NB4 (cell line): ENCODE measurements around a stretch of chr17.

DNA sequence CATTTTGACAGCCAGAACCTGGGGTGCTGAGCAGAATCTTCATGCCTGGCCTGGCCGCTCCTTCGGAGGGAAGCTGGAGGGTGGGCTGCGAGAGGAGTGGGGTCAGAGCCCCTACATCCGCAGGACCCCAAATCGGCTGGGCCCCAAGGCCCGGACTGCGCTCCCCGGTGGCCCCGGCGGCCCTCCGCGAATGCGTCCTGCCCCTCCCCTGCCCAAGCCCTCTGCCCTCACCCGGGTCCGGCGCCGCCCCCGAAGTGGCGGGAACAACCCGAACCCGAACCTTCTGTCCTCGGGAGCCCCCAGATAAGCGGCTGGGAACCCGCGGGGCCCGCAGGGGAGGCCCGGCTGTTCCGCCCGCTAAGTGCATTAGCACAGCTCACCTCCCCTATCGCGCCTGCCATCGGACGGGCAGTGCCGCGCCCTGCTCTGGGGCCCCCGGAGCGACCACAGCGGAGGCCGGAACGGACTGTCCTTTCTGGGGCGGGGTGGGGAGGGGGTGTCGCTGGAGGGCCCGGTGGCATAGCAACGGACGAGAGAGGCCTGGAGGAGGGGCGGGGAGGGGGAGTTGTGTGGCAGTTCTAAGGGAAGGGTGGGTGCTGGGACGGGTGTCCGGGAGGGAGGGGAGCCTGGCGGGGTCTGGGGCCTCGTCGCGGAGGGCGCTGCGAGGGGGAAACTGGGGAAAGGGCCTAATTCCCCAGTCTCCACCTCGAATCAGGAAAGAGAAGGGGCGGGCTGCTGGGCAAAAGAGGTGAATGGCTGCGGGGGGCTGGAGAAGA, 742 bp upstream of the PNMT start:
- RRBS = 14% methylated on average over 22 of the region's 57 CpGs

DNA sequence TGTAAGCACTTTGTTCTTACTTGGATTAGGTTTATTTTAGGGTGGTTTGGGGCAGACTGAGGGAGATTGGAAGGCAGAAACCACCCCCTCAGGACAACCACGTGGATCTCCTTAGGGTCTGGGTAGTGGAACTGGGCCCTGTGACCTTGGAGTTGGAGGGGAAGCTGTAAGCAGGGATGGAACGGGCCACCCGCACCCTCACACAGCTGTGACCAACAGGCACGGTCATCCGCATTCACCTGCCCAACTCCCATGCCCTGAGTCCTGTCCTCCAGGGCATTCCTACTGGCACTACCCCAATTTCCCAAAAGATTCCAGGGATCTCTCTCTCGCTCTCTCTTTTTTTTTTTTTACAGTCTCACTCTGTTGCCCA, 15.4 kb downstream of the GRB7 start:
- RRBS = no CpG with 5 or more reads among the region's 6 CpGs

- RRBS = 22% methylated on average over 2 of the region's 29 CpGs
Measured at GRCh38 chr17:39754780-39755142, 17.0 kb downstream of the GRB7 start.

- RRBS = no CpG with 5 or more reads among the region's 13 CpGs
Measured at GRCh38 chr17:39755421-39755819, 17.7 kb downstream of the GRB7 start.

DNA sequence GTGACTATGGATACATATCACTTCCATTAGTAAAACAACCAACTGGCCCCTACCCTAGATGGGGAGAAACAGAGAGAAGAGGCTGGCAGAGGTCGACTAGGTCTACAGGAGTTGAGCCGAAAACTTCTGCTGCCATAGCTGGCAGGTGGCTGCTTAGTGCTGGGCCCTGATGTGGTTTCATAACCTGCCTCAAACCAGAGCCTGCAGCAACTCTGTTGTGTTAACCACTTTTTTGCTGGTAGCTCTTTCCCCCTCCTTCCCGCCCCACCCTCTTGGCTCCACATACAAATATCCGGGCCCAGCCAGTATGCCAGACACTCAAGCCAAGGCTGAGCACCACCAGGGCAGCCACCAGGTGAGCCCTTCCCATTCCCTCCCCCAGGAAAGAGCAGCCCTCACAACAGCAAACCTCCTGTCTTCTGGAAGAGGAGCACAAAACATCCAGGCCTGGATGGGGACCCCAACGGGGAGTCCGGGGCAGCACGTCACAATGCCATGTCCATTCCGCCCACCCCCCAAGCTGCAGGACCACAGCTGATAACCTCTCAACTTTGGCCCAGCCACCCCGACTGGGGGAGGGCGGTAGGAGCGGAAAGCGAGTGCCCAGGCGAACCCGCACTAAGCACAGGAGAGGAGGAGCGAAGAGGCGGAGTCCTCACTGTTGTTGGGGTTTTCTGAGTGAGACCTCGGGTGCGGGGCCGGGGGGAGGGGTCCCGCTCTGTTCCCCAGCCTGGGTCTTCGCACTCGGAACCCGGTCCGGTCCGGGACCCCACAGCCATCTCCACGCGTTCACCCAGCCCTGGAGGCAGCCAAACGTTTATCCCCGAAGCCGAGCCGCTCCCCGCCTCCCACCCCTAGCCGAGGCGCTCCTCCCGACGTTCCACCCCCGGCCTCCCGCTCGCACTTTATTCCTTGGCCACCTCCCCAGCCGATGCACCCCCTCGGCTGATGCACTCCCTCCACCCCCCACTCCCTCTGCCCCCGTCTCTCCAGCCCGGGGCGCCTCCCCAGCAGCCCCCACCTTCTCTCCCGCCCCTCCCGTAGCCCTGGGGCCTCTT, 664 bp downstream of the ORMDL3 start:
- RRBS = under 1% methylated on average over 12 of the region's 46 CpGs

- RRBS = no CpG with 5 or more reads among the region's 8 CpGs
Measured at GRCh38 chr17:39948949-39949558, 13.8 kb upstream of the GSDMA start.

- RRBS = no CpG with 5 or more reads among the region's 5 CpGs
Measured at GRCh38 chr17:40018511-40018717, 3.2 kb downstream of the CSF3 start.

GRCh38 chr17:40026578-40027364, 11.5 kb downstream of the CSF3 start:
- RRBS = 61% methylated on average over 5 of the region's 32 CpGs

DNA sequence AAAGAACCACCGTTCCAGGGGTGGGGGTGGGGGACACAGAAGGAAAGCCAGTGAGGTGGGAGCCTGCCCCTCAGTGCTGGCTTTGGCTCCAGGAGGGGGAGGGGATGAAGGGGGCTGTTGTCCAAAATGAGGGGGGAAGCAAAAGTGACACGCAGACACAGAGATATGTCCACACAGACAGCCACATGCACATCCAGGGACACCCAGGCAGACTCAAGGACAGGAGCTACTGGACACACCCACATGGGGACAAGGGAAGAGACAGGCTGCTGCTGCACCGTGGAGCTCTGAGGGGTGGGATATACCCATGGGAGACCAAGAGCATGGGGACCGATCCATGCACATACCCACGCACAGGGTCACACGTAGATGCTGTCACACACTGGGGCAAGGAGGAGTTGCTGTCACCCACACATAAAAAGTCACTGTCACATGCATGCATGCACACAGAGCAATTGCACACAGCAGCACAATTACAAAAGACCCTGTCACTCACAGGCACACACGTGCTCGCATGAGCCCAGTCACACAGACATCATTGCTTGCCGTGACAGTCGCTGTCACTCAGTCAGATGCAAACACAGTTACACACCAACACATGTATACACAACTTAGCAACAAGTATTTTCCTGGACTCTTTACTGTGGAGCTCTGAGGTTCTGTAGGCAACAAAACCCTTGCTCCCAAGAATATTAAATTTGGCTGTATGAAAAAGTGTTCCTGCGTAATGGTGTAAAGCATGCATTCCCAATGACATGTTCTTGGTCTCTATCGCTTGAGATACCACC, 1.3 kb downstream of the THRA start:
- RRBS = no CpG with 5 or more reads among the region's 12 CpGs

GRCh38 chr17:40068672-40069777, 6.3 kb downstream of the THRA start:
- RRBS = no CpG with 5 or more reads among the region's 18 CpGs

DNA sequence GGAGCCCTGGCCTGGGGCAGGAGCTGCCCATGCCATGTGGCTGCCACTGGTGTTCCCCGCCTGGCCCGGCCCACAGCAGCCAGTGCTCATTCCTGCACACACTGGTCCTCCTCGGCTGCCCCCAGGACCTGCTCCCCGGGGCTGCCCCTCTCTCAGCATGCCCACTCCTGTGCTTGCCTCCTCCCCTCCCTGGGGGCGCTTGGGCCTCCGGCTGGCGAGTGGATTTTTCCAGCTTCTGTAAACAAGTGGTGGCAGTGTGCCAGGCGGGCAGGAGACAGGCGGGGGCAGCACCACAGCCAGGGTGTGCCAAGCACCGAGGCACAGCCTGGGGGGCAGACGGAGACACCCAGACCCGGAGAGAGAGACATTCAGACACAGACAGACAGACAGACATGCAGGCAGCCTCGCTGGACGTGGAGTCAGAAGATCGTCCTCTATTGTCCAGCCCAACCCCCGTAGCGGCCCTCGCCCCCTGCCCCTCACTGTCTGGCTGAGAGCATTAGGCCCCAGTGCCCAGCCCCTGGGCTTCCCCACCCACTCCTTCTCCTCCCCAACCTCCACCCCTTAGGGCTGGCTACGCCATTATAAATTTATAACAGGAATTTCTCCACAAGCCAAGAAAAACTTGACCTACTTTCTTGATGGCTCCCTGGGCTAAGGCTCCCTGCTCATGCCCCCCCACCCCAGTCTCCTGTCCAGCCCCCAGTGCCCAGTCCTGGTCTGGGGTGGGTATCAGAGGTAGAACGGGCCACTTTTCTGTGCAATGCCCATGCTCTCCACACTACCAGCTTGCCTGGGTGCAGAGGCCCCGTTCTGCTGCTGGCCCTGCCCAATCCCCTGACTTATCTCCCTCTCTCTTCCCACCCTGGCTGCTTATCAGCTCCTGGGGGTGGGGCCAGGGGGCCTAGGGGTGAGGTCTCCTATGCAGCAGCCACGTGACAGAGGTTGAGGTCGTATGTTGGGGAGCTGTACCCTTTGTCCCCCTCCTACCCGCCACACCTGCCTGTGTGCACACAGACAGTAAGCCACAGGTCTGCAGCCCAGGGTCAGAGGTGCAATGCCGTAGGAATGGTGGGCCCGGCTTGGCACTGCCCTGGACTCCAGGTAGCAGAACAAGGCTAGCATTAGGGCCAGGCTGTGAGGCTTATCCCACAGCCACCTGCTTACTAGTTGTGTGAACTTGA, 9.8 kb downstream of the THRA start:
- RRBS = 92% methylated on average over 5 of the region's 26 CpGs

- RRBS = no CpG with 5 or more reads among the region's 30 CpGs
Measured at GRCh38 chr17:40087973-40089001, 12.1 kb downstream of the NR1D1 start.

- RRBS = no CpG with 5 or more reads among the region's 5 CpGs
Measured at GRCh38 chr17:40101053-40101573, 724 bp upstream of the NR1D1 start.

DNA sequence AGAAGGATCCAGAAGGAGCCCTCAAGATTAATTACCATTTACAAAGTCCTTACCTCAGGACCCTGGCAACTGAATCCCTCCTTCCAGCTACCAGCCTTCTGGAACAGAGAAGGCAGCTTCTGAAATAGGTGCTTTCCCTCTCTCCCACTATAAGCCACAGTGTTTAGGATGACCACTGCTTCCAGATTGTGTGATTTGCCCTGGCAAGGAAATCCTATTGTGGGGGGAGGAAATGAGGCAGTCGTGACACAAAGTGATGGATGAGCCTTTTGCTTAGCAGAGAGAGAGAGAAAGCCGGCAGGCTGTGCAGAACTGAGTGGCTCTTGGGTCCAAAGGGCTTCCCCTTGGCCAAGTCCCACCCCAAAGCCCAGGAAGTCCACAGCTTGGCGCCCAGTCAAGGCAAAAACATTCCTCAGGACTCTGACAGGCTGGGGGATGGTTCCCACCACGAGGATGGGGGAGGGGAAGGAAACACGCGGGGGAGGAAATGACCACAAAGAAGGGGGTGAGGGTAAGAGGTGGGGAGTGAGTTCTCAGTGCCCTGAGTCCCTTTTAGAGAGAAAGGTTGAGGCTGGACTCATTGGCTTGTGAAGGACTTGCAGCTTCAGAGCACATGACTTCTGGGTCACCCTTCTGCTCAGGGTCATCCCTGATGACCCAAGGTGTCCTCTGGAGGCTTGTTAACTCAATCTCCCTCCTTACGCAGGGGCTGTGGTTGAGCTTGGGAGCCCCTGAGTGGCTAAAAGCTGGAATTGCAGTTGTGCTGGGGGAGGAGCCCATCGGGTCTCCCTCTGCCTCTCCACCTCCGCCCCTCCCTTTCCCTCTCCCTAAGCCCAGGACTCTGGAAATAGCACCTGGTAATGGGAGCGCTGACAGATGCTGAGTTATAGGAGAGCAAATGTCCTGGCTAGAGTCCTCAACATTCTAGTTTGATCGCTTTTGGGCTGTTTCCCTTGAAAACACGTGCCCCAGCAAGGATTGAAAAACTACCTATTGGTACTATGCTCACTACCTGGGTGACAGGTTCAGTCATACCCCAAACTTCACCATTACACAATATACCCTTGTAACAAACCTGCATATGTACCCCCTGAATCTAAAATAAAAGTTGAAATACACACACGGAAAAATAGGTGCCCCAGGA, 10.3 kb upstream of the MSL1 start:
- RRBS = no CpG with 5 or more reads among the region's 13 CpGs

DNA sequence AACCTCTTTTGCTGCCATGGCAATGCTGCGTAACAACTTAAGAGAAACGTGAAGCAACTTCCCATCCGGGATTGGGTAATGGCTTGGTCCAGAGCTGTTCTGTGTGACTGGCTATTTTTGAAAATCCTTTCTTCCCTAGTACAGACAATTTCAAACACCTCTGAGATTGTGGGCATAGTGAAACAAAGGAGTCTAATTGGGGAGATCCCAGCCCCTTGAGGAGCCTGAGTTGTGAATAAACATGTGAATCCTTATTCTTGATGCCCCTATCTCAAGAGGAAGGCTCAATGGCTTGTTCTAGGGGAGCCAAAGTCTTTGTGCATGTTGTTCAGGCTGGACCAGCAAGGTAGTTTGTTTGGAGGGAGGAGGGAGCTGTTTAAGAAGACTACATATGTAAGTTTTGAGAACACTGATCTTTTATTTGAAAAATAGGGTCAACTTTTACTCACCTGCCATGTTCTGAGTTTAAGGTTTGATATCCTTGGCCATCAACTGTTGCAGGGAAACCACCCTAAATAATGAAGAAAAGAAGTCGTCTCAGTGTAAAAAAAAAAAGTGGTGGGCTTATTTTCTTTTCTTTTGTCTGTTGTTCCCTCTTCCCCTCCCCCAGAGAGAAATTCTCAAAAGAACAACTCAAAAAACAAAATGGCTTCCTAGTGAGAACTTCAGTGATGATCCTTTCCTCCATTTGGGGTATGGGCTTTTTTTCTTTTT, 9.2 kb downstream of the MSL1 start:
- RRBS = no CpG with 5 or more reads among the region's 4 CpGs

DNA sequence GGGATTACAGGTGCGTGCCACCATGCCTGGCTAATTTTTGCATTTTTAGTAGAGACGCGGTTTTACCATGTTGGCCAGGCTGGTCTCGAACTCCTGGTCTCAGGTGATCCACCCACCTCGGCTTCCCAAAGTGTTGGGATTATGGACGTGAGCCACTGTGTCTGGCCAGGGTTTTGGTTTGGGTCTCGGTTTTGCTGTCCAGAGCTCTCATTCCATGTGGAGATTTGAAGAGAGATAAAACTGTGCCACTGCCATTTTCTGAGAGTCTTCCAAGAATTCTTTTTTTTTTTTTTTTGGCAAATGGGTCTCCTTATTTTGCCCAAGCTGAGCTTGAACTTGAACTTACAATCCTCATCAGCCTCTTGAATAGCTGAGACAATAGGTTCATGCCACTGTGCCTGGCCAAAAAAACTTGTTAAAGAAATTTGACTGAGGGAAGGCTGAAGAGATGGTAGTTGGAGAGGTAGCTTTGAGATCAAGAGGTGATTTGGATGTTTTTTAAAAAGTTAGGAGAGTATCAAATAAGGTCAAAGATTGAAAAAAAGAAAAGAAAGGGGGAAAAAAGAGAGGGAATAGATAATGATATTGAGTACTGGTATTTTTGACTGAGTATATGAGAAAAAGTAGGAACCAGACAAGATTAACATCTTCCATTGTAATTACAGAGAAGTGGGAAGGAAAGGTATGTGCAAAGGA, 8.8 kb downstream of the CASC3 start:
- RRBS = no CpG with 5 or more reads among the region's 7 CpGs

GRCh38 chr17:40304203-40304826, 4.7 kb upstream of the RARA start:
- RRBS = no CpG with 5 or more reads among the region's 4 CpGs